Neural cell (in vitro differentiated cells): ENCODE measurements around a stretch of chr6.

DNA sequence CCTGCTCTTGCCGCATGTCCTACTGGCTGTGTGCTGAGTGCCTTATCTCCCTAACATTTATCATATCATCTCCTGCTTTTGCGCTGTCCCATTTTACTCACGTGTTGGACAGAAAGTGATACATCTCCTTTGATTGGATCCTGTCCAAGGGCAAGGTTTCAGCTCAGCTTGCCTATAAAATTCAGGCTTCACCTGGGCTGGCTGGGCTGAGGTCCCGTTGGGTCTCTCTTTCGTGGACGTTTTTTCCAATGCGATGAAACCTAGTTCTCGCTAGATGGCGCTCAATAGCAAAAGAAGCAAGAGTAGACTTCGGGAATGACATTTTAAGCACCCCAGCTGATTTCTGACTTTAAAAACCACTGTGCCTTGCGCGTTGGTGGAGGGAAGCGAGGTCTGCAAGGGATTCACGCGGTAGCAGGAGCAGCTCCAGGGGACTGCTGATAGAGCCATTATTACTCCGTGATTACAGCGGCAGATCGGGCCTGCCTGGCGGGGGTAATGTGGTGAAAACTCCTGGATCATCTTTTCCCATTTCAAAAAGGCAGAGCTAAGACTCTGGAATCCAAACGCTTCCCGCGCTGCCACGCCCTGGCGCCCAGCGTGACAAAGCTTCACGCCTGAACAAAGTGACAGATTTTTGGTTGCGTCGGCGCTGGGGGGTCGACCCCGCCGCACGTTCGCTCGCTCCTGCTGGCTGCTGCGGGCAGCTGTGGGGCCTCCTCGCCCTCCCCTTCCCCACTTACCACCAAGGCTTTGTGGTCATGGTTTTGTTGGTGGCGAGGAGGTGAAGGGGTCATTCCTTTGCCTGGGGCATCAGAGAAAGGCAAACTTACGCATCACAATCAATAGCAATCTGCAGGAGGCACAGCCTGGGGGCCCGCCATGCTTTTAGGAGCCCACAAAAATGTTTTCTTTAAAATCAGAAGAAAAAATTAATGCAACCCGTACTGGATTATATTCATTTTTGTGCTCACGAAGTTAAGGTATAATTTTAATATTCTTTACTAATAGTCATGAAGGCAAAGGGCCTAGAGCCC is 137.3 kb downstream of the IMPG1 start:
- RAMPAGE, long total RNA = no peak

GRCh38 chr6:77649991-77650797 is 2.6 kb upstream of the MEI4 start:
- RAMPAGE, long total RNA = no peak

GRCh38 chr6:79064637-79065160 is 13.4 kb downstream of the PHIP start:
- RAMPAGE, long total RNA = no peak

DNA sequence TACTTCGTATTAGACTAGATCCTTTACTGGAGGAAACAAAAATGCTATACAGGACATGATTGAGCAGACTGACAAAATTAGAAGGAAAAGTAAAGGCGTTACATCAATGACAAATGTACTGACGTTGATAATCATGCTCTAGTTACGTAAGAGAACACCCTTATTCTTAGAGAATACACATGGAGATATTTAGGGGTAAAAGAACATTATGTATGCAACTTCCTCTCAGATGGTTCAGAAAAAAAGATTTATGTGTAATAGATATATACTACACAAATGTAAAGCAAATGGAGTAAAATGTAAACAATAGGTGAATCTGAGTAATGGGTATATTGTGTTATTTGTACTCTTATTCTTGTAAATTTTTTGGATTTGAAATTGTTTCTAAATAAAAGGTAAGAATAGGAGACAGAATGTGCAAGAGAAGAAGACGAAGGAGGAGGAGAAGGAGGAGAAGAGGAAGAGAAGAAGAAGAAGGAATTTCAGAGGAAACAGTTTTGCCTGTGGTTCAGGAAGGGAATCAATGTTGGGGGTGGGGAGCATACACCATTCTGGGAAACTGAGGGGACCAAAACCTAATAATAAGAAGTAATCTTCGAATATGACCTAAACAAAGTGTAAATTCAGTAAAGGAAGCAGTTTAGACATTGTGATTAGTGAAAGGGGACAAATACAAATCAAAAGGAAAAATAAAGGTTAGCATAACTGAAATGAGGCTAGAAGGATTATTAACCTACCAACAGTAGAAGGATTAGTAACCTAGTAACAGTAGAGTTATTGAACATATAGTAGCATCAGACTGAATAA is 22.5 kb upstream of the LCA5 start:
- RAMPAGE, long total RNA = no peak

- RAMPAGE, long total RNA = no peak
Observed at GRCh38 chr6:79578082-79578825, 41.0 kb upstream of the LCA5 start.

DNA sequence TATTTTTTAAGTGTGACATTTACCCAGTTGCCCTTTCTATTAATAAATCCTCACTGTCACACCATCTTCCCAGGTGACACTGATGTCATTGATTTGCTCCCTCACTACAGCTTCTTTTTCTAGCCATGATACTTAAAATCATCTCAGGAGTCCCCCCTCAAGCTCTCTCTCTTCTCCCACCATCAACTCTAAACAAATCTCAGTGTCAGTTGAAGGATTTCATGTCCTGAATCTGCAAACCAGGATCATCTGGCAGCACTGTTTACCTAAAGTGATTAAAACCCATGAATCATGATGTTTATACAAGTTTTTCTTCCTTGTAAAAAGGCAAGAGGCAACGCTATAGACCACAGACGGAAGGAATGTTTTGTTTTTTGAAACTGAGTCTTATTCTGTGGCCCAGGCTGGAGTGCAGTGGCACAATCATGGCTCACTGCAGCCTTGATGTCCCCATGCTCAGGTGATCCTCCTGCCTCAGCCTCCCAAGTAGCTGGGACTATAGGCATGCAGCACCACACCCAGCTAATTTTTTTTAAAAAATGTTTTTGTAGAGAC is 30.2 kb upstream of the SH3BGRL2 start:
- RAMPAGE, long total RNA = no peak

DNA sequence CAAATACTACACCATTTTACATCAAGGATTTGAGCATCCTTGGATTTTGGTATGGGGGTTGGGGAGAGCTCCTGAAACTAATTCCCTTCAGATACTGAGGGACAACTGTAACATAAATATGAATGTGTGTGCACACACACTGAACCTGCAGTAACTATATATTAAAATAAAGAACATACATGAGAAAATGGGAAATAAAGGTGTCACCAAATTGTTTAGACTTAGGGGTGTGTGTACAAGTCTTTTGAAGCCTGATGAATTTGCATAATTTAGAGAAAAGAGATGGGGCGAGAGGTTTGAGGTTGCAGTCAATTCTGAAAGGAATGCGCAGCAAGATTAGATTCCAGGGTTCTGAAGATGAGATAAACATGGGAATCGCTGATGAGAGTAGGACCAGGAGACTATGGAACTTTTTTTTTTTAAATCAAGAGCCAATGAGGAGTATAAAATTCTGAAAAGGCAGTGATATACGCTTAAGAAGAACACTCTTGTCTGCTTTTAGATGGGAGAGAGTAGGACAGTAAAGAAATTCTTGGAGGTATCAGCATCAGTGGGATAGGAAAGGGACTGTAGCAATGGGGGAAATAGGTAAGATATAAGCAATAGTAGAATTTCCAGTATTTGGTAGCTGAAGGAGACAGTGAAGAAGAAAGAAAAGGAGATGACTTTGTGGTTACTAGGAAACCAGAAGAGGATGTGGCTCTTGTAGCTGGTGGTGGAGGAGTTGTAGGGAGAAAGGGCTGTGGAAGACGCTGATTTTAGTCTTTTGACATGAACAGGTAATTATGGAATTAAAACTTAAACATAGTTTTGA is 25.8 kb downstream of the SH3BGRL2 start:
- RAMPAGE, long total RNA = no peak

- RAMPAGE, long total RNA = no peak
Observed at GRCh38 chr6:79869425-79869931, 77.9 kb downstream of the ELOVL4 start.

- RAMPAGE, long total RNA = no peak
Observed at GRCh38 chr6:80126822-80127475, 20.5 kb downstream of the BCKDHB start.

DNA sequence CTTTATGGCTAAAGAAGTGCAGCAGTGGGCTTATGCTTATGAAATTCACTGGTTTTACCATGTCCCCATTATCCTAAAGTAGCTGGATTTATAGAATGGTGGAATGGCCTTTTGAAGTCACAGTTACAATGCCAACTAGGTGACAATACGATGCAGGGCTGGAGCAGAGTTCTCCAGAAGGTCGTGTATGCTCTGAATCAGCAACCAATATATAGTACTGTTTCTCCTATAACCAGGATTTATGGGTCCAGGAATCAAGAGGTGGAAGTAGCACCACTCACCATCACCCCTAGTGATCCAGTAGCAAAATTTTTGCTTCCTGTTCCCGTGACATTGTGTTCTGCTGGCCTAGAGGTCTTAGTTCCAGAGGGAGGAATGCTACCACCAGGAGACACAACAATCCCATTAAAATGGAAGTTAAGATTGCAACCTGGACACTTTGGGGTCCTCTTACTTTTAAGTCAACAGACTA is 283.2 kb downstream of the BCKDHB start:
- RAMPAGE, long total RNA = no peak

GRCh38 chr6:80457387-80457687 is 350.9 kb downstream of the BCKDHB start:
- RAMPAGE, long total RNA = no peak

DNA sequence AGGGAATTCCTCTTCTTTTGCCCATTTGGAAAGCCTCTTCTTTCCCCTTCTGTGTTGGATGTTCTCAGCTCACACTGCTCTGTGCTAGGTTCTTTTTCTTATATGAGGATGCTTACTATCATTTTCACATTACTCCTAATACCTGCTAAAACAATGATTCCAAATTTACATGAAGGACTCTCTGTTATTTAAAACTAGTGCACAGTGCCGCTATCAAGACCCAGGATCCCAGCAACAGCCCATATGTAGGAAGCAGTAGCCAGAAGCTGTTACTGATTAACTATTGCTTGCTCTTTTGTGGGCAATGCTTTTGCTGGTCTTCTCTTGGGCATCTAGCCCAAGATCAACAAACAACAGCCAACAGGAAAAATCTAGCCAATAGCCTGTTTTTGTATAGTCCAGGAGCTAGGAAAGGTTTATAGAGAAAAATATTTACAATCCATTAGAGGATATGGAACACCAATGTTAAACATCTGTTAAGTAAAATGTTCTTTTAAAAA is 22.0 kb upstream of the TENT5A start:
- RAMPAGE, long total RNA = no peak

- RAMPAGE, long total RNA = no peak
Observed at GRCh38 chr6:81831169-81831746, 78.8 kb upstream of the TENT5A start.

DNA sequence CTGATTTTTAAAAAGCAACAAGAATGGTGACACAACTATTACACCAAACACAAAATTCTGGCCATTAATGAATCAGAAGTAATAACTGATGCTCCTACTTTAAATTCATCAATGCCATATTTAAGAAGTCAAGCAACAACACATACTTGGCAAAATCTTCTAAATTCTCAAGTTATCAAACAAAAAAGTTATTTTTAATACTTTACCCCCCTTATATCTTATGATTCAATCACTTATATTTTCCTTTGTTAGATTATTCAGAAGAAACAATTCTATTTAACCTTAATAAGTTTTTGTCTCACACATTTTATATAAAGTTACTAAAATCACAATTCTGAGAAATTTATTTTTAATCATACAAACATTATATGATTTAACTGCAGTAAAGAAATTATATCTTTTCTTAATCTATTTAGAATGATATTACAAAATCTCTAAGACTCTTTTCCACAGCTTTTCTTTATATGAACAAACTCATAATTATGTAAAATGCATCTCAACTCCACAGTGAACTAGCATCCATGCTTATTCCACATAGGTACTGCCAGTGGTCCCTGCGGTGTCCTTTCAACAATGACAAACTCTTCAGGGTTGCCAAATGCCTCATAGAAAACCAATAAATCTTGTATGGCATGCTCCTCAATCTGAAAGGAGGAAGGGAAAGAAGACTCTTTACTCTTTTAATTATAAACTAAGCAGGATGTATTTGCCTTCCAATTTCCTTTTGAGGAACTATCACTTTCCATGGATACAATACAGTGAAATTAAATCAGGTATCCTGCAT is 76.4 kb downstream of the IBTK start:
- RAMPAGE, long total RNA = no peak

DNA sequence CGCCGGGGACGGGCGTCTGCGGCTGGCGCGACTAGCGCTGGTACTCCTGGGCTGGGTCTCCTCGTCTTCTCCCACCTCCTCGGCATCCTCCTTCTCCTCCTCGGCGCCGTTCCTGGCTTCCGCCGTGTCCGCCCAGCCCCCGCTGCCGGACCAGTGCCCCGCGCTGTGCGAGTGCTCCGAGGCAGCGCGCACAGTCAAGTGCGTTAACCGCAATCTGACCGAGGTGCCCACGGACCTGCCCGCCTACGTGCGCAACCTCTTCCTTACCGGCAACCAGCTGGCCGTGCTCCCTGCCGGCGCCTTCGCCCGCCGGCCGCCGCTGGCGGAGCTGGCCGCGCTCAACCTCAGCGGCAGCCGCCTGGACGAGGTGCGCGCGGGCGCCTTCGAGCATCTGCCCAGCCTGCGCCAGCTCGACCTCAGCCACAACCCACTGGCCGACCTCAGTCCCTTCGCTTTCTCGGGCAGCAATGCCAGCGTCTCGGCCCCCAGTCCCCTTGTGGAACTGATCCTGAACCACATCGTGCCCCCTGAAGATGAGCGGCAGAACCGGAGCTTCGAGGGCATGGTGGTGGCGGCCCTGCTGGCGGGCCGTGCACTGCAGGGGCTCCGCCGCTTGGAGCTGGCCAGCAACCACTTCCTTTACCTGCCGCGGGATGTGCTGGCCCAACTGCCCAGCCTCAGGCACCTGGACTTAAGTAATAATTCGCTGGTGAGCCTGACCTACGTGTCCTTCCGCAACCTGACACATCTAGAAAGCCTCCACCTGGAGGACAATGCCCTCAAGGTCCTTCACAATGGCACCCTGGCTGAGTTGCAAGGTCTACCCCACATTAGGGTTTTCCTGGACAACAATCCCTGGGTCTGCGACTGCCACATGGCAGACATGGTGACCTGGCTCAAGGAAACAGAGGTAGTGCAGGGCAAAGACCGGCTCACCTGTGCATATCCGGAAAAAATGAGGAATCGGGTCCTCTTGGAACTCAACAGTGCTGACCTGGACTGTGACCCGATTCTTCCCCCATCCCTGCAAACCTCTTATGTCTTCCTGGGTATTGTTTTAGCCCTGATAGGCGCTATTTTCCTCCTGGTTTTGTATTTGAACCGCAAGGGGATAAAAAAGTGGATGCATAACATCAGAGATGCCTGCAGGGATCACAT is 1.8 kb downstream of the TPBG start:
- RAMPAGE, long total RNA = no peak

DNA sequence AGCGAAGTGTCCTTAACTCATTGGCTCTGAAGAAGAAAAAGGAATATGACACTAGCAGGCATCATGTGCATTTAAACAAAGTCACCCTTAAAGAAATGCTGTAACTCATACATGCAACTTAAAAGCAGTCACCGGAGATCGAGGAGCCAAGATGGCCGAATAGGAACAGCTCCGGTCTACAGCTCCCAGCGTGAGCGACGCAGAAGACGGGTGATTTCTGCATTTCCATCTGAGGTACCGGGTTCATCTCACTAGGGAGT is 194.6 kb downstream of the TPBG start:
- RAMPAGE, long total RNA = no peak

DNA sequence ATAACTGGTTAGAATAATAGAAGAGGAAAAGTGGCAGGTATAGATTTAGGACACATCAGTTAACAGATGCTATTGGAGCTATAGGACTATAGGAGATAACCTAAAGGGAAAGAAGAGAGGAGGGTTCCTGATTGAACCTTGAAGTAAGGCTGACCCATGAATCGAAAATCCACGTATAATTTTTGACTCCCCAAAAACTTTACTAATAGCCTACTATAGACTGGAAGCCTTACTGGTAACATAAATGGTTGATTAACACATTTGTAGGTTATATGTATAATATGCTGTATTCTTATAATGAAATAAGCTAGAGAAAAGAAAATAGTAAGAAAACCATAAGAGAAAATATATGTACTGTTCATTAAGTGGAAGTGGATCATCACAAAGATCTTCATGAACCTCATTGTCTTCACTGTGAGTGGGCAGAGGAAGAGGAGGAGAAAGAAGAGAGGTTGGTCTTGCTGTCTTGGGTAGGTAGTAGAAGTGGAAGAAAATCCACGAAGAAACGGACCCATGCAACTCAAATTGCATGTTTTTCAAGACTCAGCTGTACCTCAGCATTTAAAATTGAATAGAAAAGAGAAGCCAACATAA is 18.6 kb downstream of the DOP1A start:
- RAMPAGE, long total RNA = no peak

GRCh38 chr6:83260548-83261108 is 67.5 kb downstream of the RWDD2A start:
- RAMPAGE, long total RNA = no peak

- RAMPAGE, long total RNA = no peak
Observed at GRCh38 chr6:84033994-84034749, 600 bp downstream of the MRAP2 start.

DNA sequence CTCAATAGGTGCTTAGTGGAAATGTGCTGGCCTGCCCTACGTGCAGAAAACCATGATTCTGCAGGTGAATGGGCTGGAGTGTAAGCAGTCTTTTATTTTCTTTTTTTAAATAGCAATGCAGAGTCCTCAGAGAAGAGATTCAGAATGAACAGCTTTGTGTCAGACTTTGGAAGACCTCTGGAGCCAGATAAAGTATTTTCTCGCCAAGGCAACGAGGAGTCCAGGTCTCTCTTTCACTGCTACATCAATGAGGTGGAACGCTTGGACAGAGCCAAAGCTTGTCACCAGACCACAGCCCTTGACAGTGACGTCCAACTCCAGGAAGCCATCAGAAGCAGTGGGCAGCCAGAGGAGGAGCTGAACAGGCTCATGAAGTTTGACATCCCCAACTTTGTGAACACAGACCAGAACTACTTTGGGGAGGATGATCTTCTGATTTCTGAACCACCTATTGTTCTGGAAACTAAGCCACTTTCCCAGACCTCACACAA is 55.5 kb downstream of the MRAP2 start:
- RAMPAGE, long total RNA = no peak